SK-N-SH (cell line): Measurements from ENCODE around the genes TXNDC17, ALOX12 and CHRNB1.

GRCh38 chr17:5200234-5200875 is 8.7 kb upstream of the ZNF594 start:
- RRBS: no CpG with 5 or more reads among the region's 3 CpGs
CAGE:
- cytosol, long polyA plus RNA: no peak
- long polyA plus RNA: no peak
- nucleus, long polyA plus RNA: no peak

GRCh38 chr17:5334889-5335476 is 52.9 kb downstream of the RABEP1 start:
- RRBS: no CpG with 5 or more reads among the region's 5 CpGs
CAGE:
- cytosol, long polyA plus RNA: no peak
- long polyA plus RNA: no peak
- nucleus, long polyA plus RNA: no peak

DNA sequence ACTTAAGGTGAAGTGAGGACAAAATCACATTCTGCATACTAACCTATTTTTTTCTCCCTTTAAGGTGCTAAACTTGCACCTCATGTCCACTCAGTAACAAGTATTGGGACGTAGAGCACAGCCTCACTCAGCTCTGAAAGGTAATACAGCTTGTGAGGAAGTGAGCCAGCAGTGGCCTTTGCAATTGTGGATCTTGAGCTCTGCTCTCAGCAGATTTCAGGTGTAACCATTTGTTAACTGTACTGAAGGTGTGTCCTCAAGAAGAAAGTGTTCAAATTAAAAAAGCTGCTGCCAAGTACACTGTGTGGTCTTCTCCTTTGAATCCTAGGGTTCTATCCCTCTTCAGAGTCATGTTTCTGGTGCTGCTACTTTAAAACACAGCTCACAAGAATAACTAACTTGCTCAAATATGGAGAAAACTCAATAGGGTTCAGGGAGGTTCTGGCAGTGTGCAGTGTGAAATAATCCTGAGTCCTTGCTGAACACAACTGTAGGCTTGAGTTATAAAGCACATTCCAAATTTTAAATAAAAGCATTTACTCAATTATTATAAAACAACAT is 33.9 kb downstream of the NUP88 start:
- RRBS: no CpG with 5 or more reads among the region's 1 CpG
CAGE:
- cytosol, long polyA plus RNA: no peak
- long polyA plus RNA: no peak
- nucleus, long polyA plus RNA: no peak

GRCh38 chr17:6640860-6641942 is at the start of gene TXNDC17:
Gene TXNDC17, plus strand, starts transcription at chr17:6641060.
- RRBS: 1% methylated on average over 25 of the region's 57 CpGs
CAGE:
- cytosol, long polyA plus RNA: start-site peak on the plus strand at chr17:6641004-6641082, 3,108 and 2,953 reads in 2 replicates
- long polyA plus RNA: start-site peak on the plus strand at chr17:6641003-6641076, 3,189 and 2,803 reads in 2 replicates; start-site peak on the plus strand at chr17:6641178-6641225, 190 and 218 reads in 2 replicates; start-site peak on the plus strand at chr17:6641767-6641822, 254 and 155 reads in 2 replicates
- nucleus, long polyA plus RNA: start-site peak on the plus strand at chr17:6641016-6641062, 241 and 654 reads in 2 replicates

DNA sequence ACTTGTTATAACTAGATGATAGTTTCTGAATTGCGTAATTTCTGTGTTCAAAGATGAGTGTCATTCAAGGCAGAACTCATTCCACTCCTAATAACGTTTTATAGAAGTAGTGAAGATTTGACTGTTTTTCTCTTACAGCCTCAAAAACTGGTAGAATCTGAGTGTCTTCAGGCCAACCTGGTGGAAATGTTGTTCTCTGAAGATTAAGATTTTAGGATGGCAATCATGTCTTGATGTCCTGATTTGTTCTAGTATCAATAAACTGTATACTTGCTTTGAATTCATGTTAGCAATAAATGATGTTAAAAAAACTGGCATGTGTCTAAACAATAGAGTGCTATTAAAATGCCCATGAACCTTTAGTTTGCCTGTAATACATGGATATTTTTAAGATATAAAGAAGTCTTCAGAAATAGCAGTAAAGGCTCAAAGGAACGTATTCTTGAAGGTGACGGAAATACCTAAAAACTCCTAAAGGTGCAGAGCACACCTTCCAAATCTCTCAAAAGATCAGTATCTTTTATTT is 2.0 kb downstream of the TXNDC17 start:
- RRBS: no CpG with 5 or more reads among the region's 4 CpGs
CAGE:
- cytosol, long polyA plus RNA: no peak
- long polyA plus RNA: no peak
- nucleus, long polyA plus RNA: no peak

GRCh38 chr17:6940314-6940828 is 55.5 kb upstream of the ALOX12 start:
- RRBS: no CpG with 5 or more reads among the region's 6 CpGs
CAGE:
- cytosol, long polyA plus RNA: no peak
- long polyA plus RNA: no peak
- nucleus, long polyA plus RNA: no peak

- RRBS: 94% methylated on average over 36 of the region's 90 CpGs
CAGE:
- cytosol, long polyA plus RNA: no peak
- long polyA plus RNA: no peak
- nucleus, long polyA plus RNA: no peak
Observed at GRCh38 chr17:6995273-6996461, at the start of gene ALOX12. Gene ALOX12, plus strand, starts transcription at chr17:6996049.

DNA sequence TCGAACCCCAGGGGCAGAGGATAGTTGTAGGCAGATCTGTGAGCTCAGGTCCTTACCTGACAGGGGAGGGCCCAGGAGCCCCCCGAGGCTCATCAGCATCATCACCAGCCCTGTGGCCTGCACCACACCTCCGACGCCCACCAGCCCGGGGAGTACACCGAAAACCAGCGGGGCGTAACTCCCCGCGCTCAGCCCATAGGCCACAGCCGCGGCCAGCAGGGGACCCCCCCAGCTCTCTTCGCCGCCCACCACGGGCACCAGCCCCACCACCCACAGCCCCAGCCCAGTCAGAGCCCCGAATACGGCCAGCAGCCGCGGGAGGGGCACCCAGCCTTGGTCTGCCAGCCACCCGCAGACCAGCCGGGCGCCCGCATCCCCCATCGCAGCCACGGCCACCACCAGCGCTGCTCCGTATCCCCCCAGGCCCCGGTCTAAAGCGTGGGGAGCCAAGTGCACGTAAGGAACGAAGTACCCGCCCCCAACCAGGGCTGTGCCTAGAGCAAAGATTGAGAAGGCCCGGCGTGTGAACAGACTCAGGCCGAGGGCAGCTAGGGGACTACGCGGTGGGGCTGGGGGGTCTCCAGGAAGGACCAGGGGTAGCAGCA is 1.9 kb downstream of the SLC16A11 start:
- RRBS: 25% methylated on average over 11 of the region's 37 CpGs
CAGE:
- cytosol, long polyA plus RNA: no peak
- long polyA plus RNA: no peak
- nucleus, long polyA plus RNA: no peak

GRCh38 chr17:7241663-7241998 is 618 bp downstream of the GABARAP start:
- RRBS: no CpG with 5 or more reads among the region's 7 CpGs
CAGE:
- cytosol, long polyA plus RNA: no peak
- long polyA plus RNA: no peak
- nucleus, long polyA plus RNA: start-site peak on the minus strand at chr17:7241798-7241841, 63 and 562 reads in 2 replicates

DNA sequence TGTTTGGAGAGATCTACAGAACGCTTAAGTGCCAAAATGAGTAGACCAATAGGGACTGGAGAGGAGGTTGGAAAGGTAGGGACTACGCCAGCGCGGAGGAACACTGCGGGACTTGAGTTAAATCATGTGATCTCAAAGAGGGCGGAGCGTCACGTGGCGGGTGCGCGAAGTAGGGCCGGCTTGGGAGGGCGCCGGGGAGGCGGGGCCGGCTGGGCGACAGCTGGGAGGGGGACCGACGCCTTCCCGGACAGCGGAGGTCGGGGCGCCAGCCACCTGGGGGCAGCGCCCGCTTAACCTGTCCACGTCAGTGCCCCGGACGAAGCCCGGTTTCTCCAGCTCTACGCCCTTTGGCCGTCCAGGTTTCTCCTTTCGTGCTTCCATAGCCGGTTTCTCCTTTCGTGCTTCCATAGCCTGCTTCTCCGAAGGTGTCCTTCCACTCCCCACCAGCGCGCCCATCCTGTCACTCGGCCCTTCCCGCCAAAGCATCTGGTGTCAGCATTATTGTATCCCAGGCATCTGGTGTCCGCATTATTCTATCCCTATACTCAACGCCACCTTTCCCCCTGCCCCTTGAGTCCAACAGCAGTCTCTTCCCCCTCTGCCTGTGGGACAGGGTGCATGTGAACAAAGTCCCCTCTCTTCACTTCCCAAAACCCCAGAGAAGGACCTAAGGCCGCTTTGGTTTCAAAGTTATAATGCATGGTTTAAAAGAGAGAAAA is 824 bp upstream of the GABARAP start:
- RRBS: 2% methylated on average over 16 of the region's 42 CpGs
CAGE:
- cytosol, long polyA plus RNA: no peak
- long polyA plus RNA: no peak
- nucleus, long polyA plus RNA: no peak

DNA sequence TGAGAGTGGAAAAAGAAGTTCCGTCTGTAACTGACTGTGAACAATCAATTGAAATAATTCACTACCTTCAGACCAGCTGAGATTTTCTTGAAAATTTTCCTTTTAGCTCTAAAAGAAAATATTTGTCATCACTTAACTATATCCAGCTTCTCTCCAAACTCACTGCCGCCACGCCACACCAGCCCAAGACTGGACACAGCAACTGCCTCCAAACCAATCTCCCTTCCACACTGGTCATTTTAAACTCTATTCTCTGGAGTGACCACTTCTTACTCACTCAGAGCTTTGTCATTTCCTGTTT is 3.8 kb upstream of the CLDN7 start:
- RRBS: no CpG with 5 or more reads among the region's 3 CpGs
CAGE:
- cytosol, long polyA plus RNA: no peak
- long polyA plus RNA: no peak
- nucleus, long polyA plus RNA: no peak

DNA sequence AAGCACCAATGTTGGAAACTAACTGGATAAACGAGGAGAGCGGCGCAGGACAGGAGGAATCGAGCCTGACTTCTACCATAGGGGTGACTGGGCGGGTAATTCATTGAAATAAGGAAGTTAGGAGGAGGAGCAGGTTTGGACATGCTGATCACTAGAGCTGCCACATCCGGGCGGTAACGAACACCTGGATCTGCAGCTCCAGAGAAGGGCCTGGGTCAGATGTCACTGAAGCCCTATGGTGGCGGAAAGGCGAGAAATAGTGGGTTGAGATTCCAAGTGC is 1.2 kb upstream of the SLC2A4 start:
- RRBS: no CpG with 5 or more reads among the region's 10 CpGs
CAGE:
- cytosol, long polyA plus RNA: no peak
- long polyA plus RNA: no peak
- nucleus, long polyA plus RNA: no peak

DNA sequence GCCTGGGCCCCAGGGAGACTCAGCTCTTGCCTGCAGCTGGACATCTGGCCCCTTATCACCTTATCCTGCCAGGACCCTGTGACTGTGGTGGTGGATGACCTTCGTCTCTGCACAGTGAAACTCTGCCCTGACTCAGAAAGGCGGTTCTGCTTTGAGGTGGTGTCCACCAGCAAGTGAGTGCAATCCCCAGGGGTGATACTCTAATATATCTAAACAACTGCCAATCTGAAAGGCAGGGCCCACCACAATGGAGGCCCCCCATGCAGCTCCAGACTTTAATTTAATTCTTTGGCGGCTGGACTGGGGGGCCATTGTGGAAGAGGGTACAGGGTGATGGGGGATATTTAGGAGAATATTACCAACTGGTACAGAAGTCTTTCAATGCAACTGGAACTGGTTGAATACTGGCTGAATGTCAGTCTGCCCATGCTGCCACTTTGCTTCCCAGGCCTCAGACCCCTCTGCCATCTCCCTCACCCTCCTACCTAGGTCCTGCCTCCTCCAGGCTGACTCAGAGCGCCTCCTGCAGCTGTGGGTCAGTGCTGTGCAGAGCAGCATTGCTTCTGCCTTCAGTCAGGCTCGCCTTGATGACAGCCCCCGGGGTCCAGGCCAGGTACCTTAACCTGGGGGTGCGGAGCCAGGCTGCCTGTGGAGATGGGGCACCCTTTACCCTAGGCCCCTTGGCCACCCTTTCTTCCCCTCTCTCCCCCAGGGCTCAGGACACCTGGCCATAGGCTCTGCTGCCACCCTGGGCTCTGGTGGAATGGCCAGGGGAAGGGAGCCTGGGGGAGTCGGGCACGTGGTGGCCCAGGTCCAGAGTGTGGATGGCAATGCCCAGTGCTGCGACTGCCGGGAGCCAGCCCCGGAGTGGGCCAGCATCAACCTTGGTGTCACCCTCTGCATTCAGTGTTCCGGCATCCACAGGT is 5.4 kb upstream of the KCTD11 start:
- RRBS: 98% methylated on average over 1 of the region's 13 CpGs
CAGE:
- cytosol, long polyA plus RNA: no peak
- long polyA plus RNA: no peak
- nucleus, long polyA plus RNA: no peak

DNA sequence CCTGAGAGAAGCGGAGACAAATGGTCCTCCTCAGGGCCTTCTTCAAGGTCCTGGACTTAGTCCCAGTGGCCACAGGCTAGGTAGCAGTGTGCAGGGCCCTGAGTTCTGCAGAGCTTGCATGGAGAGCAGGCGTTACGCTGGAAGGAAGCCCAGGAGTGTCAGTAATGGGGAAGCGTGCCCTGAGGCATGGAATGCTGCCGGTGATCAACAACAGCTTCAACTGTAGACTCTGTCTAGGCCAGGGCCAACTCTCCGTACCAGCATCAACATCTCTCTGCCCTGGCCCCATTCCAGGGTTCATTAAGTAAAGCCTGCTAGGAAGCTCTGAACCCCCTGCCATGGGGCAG is 591 bp upstream of the TNK1 start:
- RRBS: no CpG with 5 or more reads among the region's 6 CpGs
CAGE:
- cytosol, long polyA plus RNA: no peak
- long polyA plus RNA: no peak
- nucleus, long polyA plus RNA: no peak

DNA sequence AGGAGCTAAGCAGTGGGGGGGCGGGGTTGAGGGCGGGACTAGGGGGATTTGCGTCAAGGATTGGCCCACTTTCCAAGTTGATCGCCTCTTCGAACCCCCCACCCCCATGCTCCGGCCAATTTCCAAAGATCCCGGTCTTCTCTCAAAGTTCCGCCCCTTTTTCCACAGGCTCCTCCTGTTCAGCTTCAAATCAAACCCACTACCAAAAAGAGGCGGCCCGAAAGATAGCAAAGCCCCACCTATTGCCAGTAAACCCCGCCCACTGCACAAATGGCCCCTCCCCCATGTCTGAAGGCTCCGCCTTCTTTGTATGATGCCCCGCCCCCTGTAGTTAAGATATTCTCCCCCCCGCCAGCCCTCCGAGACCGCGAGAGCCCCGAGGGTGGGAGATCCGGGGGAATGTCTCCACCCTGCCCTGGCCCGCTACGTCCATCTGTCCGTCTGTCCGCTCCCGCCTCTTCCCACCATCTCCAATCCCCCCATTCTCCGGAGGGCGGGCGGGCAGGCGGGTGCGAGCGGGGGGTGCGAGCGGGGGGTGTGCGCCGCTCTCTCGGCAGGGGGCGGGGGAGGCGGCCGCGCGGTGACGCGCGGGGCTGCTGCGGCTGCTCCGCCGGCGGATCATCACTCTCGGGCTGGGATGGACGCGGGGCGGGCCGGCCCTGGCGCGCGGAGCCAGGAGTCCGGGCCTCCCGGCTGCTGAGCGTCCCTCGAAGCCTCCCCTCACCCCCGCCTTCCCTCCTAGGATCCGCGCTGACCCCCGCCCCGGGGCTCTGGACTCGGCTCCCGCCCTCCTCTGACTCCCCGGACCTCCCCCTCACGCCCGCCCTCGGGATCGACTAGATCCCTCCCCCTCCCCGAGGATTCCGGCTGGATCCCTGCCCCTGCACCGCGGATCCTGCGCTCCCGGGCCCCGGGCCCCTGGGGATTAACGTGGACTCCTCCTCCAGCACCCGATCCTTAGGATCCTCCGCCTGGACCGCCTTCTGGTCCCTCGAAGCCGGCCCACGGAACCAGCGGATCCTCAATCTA is 709 bp upstream of the TMEM256 start:
- RRBS: 2% methylated on average over 35 of the region's 86 CpGs
CAGE:
- cytosol, long polyA plus RNA: no peak
- long polyA plus RNA: no peak
- nucleus, long polyA plus RNA: start-site peak on the plus strand centred at position 604 of the sequence, 53 bp wide, 91 and 58 reads in 2 replicates

GRCh38 chr17:7411243-7411663 is 3.6 kb downstream of the NLGN2 start:
- RRBS: no CpG with 5 or more reads among the region's 10 CpGs
CAGE:
- cytosol, long polyA plus RNA: no peak
- long polyA plus RNA: no peak
- nucleus, long polyA plus RNA: no peak

DNA sequence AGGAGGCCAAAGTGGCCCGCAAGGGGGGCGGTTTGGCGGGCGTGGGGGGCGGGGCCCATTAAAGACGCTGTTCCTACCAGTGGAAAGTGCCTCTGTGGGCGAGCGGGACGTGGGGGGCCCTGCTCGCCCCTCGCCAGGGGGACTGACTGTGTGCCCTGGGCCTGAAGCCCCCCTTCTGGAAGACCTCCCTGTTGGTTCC is 2.0 kb upstream of the FGF11 start:
- RRBS: no CpG with 5 or more reads among the region's 11 CpGs
CAGE:
- cytosol, long polyA plus RNA: no peak
- long polyA plus RNA: no peak
- nucleus, long polyA plus RNA: no peak

DNA sequence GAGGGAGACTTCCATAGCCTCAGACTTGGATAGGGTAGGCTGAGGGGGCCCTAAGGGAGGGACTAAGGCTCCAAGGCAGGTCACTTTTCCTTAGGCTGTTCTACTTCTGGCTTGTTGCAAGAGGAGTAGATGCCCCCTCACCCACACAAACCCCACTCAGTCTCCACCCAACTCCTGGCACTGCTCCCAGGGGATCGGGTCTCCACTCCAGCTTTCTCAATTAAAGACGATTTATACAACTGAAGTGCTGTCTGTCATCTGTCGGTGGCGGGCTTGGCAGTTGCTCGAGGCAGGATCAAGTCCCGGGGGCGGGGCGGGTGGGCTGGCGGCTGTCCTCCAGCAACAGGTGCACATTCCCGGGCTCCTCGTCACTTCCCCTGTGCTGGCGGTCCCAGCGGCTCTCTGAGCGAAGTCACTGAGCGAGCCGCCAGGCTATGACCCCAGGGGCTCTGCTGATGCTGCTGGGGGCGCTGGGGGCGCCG is at the start of gene CHRNB1:
CHRNB1 (plus strand) TSS at position 368 of the 482 bp plus-strand sequence.
- RRBS: 87% methylated on average over 5 of the region's 19 CpGs
CAGE:
- cytosol, long polyA plus RNA: no peak
- long polyA plus RNA: no peak
- nucleus, long polyA plus RNA: no peak

DNA sequence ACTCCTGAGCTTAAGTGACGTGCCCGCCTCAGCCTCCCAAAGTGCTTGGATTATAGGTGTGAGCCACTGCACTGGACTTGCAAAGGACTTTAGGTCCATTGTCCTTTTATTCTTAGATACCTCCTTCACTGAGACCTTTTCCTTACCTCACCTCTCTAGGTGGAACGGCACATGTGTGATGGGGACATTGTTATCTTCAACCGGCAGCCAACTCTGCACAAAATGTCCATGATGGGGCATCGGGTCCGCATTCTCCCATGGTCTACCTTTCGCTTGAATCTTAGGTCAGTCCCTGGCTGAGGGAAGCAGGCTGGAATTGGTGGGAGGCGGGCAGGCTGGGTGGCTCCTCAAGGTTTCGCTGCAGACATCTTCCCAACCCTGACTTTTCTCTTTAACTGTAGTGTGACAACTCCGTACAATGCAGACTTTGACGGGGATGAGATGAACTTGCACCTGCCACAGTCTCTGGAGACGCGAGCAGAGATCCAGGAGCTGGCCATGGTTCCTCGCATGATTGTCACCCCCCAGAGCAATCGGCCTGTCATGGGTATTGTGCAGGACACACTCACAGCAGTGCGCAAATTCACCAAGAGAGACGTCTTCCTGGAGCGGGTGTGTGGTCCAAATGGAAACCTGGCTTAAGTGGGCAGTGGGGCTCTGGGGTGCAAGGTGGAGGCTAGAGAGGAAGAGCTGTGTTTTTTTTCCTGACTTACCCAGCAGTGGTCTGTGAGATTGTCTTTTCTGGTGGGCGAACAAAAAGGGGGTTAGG is 17.8 kb downstream of the SLC35G6 start:
- RRBS: no CpG with 5 or more reads among the region's 19 CpGs
CAGE:
- cytosol, long polyA plus RNA: no peak
- long polyA plus RNA: no peak
- nucleus, long polyA plus RNA: no peak

DNA sequence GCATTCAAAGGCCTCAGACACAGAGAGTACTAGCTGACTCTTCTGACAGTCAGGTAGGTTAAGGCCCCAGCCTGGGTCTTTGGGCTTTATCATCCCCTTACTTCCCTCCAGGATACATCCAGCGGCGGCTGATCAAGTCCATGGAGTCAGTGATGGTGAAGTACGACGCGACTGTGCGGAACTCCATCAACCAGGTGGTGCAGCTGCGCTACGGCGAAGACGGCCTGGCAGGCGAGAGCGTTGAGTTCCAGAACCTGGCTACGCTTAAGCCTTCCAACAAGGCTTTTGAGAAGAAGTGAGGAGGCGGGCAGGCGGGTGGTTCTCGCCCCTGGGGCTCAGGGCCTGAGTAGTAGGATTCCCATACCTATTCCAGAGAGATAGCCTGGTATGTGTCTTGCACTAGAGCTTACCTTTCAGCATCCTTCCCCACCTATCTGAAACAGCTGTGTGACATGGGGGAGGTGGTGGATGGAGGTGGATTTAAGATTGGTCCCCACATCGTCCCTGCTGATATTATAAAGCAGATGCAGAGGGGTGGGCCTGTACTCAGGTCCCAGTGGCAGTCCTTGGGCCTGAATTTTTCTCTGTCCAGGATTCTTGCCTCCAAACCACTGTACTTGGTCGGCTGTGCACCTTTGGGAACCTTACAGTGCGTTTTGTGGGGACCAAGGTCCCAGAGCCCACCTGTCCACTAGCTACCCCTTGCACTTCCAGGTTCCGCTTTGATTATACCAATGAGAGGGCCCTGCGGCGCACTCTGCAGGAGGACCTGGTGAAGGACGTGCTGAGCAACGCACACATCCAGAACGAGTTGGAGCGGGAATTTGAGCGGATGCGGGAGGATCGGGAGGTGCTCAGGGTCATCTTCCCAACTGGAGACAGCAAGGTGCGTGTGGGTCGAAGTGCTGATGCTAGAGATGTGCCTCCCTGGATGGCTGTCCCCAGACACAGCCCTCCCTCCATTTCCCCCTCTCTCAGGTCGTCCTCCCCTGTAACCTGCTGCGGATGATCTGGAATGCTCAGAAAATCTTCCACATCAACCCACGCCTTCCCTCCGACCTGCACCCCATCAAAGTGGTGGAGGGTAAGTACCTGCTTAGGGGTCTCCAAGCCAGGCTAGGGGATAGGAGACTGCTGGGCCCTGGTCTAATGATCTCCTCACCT is 21.5 kb downstream of the SLC35G6 start:
- RRBS: no CpG with 5 or more reads among the region's 35 CpGs
CAGE:
- cytosol, long polyA plus RNA: no peak
- long polyA plus RNA: no peak
- nucleus, long polyA plus RNA: no peak